ENCODE measurements around the gene ILKAP.

DNA sequence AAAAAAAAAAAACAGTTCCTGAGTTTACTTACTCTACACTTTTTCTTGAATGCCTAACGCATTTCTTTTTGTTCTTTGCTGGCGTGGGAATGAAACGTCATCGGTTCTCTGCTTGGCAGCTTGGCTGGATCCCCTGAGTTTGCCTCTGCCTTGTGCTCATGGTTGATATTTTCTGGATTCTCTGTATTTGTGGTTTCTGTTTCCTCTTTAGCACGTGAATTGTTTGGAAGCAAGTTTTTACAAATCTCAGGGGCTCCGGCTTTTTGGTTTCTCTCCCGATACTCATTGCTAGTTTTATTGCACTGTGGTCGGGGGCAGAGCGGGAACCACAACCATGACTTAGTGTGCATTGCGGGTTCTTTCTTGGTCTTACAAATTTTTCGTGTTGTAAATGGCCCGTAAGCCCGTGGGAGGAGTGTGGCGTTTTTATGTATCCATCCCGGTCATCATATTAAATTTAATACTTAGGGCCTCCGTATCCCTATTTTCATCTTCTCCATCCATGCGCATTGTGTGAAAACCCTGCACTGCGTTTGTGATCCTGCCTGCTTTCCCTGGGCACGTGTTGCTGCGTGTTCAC lies 9.3 kb downstream of the RAMP1 start:
- PRO-cap, result no peak

- PRO-cap, result bidirectional peak, plus-strand start at chr2:237887001, minus-strand start at chr2:237886918
Measured at GRCh38 chr2:237886421-237887135, 27.2 kb downstream of the RAMP1 start.

- PRO-cap, result unidirectional peak, minus-strand start at chr2:237956648
Measured at GRCh38 chr2:237956333-237956809, 10.4 kb upstream of the UBE2F start.

DNA sequence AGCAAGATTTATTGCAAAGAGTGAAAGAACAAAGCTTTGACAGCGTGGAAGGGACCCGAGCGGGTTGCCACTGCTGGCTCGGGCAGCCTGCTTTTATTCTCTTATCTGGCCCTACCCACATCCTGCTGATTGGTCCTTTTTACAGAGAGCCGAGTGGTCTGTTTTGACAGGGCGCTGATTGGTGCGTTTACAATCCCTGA lies 3.4 kb upstream of the SCLY start:
- PRO-cap, result no peak

DNA sequence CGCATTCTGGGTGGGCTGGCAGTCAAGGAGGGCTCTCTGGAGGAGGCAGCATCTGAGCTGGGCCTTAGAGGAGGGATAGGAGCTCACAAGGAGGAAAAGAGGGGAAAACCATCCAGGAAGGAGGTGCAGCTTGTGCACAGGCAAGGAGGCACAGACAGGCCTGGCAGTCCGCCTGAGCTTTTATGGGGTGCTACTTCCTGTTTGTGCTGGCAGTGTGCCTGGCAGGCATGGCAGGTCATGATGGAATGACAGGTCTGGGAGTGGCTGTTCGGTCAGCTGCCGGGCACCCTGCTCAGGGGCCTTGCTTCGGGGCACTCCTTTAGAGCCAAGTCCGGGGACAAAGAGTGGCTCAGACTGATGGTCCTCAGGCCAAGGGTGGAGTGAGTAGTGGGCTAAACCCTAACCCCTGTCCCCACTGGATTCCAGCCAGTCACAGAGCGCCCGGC lies 3.4 kb downstream of the KLHL30 start:
- PRO-cap, result no peak

GRCh38 chr2:238172264-238172759 lies 13.5 kb downstream of the ERFE start:
- PRO-cap, result no peak

- PRO-cap, result bidirectional peak, plus-strand start at chr2:238203815, minus-strand start at chr2:238203684
Measured at GRCh38 chr2:238203426-238204597, at the start of gene ILKAP. Gene ILKAP, minus strand, starts transcription at chr2:238203695.

DNA sequence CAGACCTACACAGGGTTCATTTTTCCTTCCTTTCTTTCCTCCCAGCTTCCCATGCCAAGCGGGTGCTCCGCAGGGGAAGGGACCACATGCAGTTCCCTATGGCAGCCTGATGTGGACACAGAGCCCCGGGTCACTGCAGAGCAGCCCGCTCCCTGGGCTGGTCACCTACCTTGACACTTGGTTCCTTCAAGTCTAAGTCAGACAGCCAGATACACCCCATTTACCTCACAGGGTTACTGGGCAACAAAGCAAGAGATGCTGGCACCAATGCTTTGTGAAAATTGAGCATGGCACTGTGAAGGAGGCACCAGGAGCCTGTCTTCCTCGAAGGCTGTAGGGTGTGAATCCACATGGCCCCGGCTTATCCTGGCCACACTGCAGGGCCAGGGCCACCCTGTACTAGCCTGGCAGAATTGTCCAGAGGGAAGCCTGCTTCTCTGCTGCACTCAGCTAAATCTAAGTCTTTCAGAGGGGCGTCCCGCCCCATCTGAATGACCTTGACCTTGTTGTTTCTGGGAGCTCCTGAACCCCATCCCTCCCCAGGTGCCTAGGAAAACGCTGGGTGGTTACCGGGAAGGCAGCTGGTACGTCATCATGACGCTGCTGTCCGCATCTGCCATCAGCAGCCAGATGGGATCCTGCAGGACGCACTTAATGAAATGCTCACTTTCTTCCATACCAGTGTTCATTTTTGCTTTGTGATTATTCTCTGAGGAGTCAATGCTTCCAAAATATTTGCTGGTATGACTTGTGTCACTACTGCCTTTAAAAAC lies 10.3 kb upstream of the HES6 start:
- PRO-cap, result no peak

GRCh38 chr2:238252739-238253465 lies 13.1 kb upstream of the HES6 start:
- PRO-cap, result no peak

DNA sequence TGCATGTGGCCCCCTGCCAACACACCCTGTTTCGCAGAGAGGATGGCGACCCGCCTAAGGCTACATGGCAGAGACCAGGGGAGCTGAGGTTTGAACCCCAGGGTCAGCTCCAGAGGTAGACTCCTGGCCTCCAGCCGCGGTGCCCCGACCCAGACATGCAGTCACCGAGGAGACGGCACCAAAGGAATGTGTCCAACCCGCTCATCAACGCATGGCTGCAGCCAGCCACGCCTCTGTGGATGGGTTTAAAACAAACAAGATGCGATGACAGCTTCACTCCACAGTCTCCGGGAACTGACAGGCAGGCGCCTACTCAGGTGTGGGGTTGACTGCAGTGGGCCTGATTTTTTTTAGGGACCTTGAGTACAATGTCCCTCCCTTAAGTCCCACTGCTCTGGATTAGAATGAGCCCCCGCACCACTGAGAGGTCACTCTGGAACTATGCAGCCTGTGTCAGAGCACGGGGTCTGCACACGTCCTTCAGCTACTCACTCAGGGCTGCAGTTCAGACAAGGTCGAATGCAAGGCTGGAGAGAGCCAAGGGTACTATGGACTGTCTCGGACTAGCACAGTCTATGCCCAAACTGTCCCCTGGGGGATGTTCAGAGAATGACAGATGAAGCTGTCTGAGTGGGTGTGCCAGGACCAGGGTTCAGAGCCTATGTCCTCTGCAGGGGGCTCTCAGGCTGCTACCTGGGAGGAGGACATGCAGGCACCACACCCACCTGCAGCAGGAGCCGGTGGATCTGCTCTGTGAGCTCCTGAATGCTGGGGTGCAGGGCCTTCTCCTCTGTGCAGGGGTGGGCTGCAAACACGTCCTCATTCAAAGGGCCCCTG lies 21.4 kb upstream of the HES6 start:
- PRO-cap, result no peak

DNA sequence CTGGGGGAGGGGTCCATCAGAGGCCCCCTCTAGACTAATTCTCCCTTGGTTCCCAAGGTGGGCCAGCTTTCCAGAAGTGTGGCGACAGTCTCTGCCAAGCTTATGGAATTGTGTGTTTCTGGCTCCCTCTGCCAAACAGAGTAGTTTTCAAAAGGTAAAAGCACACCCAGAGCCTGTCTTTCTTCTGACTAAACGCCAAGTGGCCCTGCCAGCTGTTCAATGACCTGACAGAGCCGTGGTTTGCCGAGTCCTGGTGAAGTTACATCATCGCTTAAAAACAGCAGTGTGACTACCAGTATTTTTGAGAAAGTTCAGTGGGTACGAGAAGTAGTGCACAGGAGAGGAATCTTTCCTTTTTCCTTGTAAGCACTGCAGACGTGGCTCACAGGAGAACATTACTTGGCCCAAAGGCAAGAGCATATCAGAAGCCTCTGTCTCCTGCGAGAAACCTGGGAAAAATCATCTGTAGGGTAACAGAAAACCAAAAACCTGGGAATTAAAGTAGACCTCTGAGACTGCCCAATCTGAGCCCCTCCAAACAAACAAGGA lies 1.8 kb downstream of the PER2 start:
- PRO-cap, result bidirectional peak, plus-strand start at position 314 of the sequence, minus-strand start at position 221 of the sequence

DNA sequence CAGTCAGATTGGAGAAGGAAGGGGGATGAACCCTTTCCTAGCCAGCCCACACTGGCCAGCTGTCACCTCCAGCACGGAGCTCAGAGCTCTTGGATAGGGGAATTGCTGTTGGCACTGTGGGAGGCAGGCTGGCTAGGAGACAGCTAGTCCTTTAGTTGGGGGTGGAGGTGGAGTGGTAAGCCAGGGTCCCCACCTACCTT lies 2.5 kb upstream of the PER2 start:
- PRO-cap, result no peak

GRCh38 chr2:238325600-238326154 lies 5.4 kb downstream of the TRAF3IP1 start:
- PRO-cap, result no peak

GRCh38 chr2:238337589-238338193 lies 17.4 kb downstream of the TRAF3IP1 start:
- PRO-cap, result no peak

DNA sequence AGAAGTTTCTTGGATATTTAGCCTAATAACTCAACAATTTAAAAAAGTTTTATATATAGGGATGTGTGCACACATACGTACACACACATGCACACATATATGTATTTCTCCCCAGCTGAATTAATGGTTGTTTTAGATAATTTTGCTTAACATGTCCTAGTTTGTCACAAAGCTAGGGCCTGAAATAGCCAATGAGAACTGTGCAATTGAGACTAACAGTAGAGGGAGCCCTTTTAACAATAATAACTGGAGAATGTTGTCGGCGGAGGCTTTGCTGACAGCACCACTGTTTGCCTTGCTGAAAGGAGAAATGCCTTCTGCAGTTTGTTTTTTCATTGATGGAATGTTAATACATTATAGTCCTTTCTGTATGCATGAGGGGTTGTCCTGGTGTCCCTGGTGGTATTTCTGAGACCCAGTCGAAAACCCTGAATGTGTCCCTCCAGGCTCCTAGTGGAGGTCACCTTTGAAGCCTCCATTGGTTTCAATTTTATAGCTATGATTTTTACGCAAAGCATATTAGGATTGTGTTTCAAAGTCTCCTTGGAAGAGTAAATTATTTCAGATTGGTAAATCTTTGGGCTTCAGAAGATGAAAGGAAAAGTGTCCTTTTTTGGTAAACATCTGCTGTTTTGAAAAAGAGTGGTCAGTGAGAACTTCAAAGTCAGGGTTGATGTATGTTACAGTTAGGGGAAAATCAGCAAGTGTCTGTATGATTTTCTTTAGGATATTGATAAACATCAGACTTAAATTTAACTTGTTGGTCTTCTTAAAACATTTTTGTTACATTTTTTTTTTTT lies 37.2 kb downstream of the TRAF3IP1 start:
- PRO-cap, result no peak

- PRO-cap, result no peak
Measured at GRCh38 chr2:238418244-238418966, 8.3 kb upstream of the ASB1 start.

DNA sequence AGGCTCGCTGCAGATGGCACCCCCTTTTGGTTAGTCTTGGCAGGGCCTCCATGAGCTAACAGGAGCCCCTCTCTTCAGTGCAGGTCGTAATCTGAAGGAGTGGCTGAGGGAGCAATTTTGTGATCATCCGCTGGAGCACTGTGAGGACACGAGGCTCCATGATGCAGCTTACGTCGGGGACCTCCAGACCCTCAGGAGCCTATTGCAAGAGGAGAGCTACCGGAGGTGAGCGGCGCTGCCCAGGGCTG lies 6.7 kb downstream of the ASB1 start:
- PRO-cap, result no peak

DNA sequence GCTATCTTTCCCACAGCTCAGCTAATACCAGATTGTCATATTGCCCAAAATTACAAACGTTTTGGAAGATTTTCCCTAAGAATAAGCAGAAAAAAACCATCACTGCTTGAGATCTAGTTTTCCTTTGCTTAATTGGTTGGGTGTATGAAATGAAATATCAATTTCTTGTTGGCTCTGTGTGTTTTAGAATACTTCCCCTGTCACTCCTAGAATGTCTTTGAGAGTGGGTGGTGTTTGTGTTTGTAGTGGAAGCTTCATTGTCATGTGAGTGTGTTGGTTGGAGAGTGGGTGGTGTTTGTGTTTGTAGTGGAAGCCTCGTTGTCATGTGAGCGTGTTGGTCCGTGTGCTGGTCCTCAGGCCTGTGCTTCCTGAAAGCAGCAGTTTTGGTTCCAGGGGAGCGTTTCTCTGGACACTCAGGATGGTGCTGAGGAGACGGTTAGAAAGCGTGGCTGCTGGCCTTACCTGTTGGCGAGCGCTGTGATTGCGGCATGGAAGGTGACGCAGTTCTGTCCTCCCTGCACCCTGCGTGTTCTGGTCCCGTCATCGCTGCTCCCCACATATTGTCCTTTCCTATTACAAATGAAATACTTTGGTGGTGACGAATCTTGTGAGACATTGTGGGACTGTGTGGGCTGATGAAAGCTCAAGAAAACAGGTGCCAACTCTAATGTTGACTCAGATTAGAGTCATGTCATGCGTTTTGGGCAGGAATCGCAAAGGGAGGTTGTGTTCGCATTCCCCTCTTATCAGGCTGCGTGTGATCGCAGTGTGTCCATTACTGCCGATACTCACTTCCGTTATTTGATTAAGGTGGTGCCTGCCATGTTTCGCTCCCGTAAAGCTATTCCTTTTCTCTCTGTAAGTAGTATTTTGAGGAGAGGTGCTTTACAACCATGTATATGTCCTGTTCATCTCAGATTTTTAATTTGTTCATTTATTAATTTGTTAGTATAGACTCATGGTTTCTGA lies 12.6 kb downstream of the ASB1 start:
- PRO-cap, result bidirectional peak, plus-strand start at position 380 of the sequence, minus-strand start at position 219 of the sequence

- PRO-cap, result no peak
Measured at GRCh38 chr2:238875607-238876192, 27.8 kb downstream of the TWIST2 start.

GRCh38 chr2:238894750-238895426 lies 47.0 kb downstream of the TWIST2 start:
- PRO-cap, result no peak